Endothelial cell (in vitro differentiated cells): ENCODE data around the genes SRRM3 and PTPN12.

GRCh38 chr7:76069174-76069677 lies 21.3 kb downstream of the MDH2 start:
- PRO-cap = no peak

DNA sequence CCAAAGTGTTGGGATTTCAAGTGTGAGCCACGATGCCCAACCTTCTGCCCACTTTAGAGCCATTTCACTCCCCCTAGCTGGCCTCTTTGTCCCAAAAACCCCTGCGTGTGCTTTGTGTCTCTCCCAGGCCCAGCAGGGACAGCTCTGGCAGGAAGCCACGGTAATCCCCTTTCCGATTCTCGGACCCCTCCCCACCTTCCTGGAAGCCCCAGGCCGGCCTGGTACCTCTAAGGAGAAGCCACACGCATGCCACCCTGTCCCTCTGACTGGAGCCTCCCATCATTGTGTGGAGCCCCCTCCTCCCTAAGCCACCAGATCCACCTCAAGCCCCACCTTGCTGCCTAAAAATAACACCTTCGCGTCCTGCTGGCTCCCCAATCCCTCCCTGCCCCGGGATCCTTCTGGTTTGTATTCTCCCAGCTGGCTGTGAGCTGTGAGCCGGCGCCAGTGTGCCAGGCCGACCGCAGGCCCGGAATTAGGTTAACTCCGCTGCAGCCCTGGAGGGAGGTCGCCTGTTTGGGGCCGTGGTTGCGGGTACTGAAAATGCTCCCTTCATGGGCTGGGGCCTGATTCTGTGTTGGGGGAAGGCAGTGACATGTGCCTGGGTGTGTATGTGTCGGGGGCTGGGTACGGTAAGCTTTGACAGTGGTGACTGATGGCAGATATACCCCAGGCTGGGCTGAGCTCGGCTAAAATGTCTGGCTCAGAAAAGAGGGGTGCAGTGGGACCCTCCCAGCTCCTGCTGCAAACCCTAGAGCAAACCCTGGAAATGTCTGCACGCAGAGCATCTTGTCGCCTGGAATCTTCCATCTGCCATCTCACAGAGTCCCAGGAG lies 16.3 kb upstream of the SRRM3 start:
- PRO-cap = no peak

GRCh38 chr7:76201497-76202123 lies at the start of gene SRRM3:
SRRM3 (plus strand) TSS chr7:76201896.
- PRO-cap = no peak

DNA sequence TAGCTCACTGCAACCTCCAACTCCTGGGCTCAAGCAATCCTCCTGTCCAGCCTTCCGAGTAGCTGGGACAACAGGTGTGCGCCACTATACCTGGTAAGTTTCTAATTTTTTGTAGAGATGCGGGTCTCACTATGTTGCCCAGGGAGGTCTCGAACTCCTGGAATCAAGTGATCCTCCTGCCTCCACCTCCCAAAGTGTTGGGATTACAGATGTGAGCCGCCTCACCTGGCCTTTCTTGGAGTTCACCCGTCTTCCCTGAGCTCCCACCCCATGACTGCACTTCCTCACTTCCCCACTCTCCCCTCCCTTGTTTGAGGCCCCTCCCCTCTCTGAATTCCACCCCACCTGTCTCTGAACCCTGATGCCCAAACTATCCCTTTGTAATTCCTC lies 11.3 kb downstream of the HSPB1 start:
- PRO-cap = unidirectional peak, minus-strand start at position 276 of the sequence

DNA sequence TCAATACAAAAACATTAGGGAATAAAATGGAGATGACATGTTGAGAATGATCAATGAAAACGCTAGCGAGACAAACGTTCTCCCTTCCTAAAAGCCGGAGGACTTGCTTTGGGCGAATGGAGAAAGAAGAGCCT lies 951 bp downstream of the YWHAG start:
- PRO-cap = no peak

DNA sequence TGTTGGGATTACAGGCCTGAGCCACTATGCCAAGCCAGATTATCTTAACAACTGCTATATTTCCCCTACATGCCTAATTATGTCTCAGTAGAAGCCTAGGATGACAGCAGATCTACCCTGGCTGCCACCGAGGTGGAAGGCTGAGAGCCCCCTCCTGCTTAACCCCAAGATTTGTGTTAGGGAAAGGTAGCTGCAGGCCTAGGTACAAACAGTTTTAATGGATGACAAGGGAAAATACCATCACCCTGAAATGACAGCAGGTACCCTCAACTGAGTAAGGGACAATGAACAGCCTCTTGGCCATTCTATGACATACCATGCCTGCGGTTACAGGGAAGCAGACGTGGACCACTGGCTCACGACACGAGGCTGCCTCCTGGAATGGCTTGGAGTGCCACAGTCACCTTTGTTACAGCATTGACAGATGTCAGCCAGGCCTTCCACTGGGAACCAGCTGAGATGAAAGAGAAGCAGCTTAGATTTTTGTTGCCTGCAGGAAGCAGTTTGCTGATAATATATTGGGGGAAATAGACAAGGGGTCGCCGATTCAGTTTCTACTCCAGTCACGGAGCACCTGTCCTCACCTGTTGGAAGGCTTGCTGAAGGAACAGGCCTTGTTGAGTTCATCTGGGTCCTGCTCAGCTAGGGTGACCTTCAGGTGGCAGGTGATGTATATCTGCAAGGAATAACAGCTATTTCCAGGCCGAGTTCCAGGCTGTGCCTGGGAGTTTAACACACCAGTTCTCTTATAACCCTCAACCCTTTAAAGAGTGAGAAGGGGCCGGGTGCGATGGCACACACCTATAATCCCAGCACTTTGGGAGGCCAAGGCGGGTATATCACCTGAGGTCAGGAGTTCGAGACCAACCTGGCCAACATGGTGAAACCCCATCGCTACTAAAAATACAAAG lies 15.7 kb downstream of the POMZP3 start:
- PRO-cap = no peak

GRCh38 chr7:76954904-76955645 lies 77.1 kb downstream of the SPDYE17 start:
- PRO-cap = no peak

DNA sequence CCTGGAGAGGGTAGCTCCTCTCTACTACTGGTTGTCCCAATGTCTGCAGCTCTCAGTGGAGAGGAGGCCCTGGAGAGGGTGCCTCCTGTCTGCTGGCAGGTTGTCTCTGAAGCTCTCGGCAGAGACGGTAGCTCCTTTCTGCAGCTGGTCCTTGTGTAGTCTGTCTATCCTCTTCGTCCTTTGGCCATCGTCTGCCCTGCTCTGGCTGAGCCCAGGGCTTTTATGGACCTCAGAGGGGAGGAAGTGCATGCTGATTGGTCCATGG lies 4.1 kb downstream of the CCDC146 start:
- PRO-cap = no peak

GRCh38 chr7:77197885-77198483 lies 1.6 kb downstream of the FGL2 start:
- PRO-cap = no peak

- PRO-cap = no peak
Observed at GRCh38 chr7:77420924-77421549, 4.9 kb upstream of the GSAP start.

DNA sequence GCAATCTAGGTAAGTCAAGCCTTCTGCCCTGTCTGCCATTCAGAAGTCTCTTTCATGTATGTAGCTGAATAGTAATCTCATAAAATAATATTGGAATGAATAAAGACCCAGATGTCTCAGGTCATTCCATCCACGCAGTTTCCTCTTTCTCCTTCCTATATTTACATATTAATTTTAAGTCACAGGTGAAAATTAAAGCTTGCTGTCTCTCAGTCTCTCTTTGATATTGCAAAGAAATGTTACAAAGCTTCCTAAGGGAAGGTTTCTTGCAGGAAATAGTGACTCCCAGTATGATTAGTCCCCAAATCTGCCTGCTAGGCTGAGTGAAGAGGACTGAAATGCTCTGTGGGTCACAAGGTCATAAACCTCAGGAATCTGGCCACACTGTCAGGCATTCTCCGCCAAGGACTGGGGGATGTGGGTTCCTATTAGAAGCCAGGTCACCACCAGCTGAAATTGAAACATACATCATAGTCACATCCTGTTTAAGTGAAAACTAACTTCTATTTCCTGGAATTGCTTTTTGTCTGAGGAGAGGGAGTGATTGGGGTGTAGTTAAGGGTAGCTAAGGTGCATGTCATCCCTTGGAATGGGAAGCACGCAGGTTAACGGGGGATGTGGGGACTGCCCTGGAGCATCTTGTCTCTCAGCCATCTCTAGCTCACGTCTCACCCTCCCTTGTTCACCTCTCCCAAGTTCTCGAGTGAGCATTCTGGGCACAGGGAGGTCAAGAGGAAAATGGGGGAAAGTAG lies 11.8 kb upstream of the GSAP start:
- PRO-cap = bidirectional peak, plus-strand start at position 521 of the sequence, minus-strand start at position 340 of the sequence

- PRO-cap = no peak
Observed at GRCh38 chr7:77452815-77453190, 36.7 kb upstream of the GSAP start.

DNA sequence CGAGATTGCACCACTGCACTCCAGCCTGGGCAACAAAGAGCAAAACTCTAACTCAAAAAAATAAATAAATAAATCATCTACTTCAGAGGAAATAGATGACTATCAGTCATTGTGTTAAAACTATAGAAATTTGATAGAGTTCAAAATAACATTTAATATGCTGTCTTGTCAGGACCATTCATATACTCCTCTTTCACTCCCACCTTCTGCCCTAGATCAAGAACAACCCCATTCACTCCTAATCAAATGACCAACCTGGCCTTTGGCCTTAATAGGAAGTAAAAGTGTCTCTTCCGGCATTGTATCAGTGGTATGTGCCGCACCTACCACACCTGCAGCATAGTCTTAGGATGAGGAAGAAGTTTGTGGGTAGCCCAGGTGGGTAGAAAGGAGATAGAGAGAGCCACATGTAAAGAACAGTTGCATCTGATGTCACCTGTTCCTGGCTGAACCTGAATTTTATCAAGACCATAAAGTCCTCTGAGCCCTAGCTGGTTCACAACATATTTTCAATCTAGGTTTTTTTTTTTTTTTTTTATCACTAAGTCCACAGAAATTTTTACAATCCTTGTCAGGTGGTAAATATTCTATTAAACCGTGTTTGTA lies 55.6 kb upstream of the PTPN12 start:
- PRO-cap = no peak

DNA sequence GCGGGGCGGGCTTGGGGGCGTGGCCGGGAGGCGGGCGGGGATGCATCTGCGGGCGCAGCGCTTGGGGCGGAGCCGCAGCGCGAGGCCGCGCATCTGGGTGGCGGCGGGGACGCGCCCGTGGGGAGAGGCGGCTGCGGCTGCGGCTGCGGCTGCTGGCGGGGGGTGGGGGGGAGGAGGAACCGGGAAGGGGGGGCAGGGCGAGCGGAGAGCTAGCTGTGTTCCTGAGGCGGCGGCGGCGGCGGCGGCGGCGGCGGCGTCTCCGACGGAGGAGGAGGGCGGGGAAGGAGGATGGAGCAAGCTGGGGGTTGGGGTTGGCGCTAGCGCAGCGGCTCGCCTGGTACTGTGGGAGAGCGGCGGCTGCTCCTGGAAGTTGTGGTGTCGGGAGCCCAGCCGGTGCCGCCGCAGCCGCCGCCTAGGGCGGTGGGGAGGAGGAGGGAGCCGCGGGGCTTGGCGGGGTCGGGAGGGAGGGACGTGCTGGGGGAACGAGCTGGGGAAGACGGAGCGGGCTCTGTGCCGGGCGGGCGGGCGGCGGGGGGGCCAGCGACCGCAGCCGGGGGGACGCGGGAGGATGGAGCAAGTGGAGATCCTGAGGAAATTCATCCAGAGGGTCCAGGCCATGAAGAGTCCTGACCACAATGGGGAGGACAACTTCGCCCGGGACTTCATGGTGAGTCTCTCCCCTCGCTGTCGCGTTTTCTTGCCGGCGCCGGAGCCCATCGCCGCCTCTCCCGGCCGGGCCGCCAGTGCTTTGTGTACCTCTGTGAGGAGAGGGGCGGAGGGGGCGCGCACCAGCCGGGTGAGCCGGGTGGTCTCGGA lies at the start of gene PTPN12:
Gene PTPN12 (plus strand): TSS at position 317 of the 816 bp plus-strand sequence.
- PRO-cap = bidirectional peak, plus-strand start at position 98 of the sequence, minus-strand start outside the sequence; bidirectional peak, plus-strand start at position 340 of the sequence, minus-strand start at position 344 of the sequence; bidirectional peak, plus-strand start at position 599 of the sequence, minus-strand start at position 428 of the sequence

DNA sequence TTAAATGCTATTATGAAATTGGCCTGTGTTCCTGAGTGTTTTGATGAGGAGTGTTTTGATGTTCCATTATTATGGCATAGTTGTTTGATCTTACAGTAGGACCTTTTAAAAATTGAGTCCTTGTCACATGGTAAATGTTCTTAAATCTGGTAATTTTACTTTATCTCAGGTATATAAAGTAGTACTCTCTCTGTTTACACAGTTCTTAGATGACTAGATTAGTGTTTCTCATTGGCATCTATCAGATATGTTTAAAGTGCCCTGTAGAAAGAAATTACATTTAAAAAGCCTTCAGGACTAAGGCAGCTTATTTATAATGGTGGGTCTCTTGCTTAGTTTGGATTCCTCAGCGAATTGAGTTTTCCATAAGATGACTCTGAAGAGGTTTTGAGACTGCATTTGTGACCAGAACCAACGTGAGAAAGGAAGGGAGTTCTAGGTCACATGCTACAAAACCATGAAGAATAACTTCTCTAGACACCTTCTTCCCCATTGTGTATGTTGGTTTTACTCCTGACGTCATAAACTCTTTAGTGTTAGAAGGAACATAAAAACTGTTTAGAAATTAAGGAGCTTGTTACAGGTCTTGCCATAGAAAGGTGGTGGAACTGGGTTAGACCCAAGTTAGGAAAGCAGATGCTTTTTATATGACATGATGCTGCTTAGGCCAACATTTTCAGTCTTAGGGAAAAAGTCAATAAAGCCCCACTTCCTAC lies 11.0 kb downstream of the PTPN12 start:
- PRO-cap = no peak

DNA sequence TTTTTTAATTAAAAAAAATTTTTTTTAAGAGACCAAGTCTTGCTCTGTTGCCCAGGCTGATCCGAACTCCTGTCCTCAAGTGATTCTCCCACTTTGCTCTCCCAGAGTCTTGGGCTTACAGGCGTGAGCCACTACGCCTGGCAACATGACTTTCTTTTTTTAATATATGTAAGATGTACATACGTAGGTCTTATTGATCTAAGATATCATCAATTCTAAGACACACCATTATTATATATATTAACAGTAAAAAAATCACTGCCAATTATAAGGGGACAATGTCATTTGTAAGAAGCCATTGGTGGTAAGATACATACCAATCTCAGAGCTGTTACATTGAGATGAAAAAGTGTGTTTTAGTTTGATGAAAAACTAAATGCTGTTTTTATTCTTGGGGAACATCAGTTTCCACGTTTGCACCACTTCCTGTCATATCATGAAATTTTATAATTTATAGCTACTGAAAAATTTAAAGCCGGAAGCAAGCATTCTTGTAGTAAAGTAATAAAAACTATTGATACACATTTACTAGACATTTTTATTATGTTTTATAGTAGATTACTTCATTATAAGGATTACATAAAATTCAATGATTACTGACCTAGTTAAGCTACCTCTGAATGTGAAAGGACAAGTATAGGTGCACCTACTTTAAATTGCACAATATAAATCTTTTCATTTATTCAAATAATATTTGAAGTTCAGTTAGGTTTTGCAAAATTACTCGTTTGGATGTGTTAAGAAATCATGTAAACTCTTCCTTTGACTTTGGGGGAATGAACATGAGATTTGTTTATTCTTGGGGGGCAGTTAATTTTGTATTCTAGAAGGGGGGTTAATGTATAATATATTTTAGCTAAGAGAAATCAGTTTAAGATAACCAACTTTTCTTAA lies 64.5 kb downstream of the PTPN12 start:
- PRO-cap = no peak

DNA sequence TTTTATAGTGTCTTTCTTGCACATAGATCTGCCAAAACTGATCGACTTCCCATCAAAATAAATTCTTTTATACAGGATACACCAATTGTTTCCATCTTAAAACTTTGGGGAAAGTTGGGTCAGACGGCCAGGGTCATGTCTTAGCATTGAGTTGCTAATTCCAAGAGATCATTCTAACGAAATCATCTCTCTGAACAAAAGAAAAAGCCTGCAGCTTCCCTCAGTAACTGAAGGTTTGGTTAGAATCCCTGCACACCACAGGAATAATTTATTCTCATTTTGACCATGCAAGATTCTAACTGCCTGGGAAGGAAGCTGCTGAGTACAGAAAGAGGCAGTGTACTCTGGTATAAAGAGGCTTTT lies 77.1 kb upstream of the RSBN1L start:
- PRO-cap = no peak

- PRO-cap = no peak
Observed at GRCh38 chr7:77717468-77718159, 21.4 kb downstream of the RSBN1L start.

DNA sequence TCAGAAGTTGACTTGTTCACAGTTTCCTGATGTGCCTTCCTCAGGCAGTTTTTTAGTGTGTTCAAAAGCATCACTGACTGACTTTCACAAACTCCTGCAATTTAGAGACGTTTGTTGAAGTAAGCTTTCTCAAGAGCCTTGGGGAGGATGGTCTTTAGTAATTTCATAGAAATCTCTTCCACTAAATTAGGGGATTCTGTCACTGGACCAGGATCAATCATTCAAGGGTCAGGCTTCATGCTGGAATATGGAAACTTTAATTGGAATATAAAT lies 432.5 kb upstream of the TMEM60 start:
- PRO-cap = no peak

GRCh38 chr7:78944204-78944684 lies 509.2 kb downstream of the MAGI2 start:
- PRO-cap = no peak